Sternocleidomastoid (tissue), 1 donor: ENCODE data around the gene OBI1.

DNA sequence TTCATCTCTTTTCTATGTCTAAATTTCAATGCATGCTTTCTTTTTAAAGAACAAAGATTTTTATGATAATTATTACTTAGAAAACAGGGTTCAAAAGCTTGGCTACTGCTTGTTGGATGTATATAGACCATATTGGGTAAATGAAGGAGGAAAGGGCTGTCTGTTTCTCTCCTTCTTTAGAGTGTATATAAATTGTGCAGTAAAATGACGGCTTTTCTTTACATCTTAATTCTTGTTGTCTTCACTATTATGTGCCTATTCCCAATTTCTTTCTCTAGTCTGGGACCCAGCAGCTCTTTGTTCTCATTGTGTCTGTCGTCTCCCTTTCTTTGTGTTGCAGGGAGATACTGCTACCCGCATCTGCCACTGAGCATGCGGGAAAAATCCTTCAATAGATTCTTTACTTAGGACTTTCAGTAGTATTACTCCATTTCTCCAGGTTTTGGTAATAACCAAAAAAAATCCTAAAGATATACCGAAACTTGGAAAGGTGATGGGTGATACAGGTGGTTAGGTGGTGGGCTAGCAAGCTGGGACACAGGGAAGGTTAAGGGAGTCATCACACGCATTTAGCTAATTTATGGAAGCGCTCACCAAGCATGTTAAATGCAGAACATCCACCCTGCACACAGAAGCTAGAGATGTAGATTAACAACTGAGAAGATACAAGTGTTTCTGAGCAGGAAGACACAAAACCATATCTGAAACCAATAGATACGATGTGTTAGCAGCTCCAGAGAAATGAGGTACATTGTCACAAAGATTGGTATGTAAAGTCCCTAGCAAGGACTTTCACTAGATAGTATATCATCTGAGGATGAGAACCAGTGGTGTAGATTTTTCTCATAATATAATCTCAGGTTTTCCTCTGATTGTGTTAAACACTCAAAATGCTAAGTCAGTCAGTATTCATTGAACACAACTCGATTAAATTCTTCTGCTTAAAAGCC, 1.5 kb upstream of the SLAIN1 start:
- PRO-cap = no peak

GRCh38 chr13:77917371-77918020, 1.1 kb downstream of the EDNRB start:
- PRO-cap = no peak

- PRO-cap = no peak
Measured at GRCh38 chr13:77990967-77991571, 72.4 kb upstream of the EDNRB start.

GRCh38 chr13:78602732-78603294, 539 bp downstream of the POU4F1 start:
- PRO-cap = no peak

DNA sequence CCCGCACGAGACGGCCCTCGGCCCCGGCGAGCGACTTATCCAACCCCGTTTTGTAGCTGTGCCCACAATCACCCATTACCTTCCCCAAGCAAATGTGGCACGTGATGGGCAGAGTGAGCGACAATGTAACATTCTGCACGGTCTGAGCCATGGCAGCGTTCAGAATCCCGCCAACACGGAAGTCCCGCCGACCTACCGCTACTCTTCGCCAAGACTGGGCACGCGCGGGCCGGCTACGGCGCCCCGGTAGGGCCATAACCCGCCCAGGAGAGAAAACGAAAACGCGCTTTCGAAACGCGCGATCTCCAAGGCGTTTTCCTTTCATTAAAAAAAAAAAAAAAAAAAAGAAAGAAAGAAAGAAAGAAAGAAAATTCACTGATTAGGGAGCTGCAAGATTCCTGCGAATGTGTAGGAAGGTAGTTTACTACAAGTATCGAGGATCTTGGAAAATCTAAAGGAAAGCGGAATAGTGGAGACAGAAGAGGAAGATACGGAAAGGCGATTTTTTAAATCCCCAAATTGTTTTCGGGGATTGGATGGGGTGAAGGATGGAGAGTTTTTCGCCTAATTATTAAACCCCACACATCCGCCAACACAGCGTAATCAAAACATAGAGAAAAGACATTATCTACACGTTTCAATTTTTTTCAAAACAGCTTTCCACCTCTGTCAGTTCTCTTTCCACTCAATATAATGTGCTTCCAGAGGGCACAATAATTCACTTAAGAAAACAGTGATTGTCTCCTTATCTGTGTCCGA, at the start of gene OBI1:
Gene OBI1 (minus strand): TSS at position 186 of the 759 bp plus-strand sequence.
- PRO-cap = unidirectional peak, minus-strand start at position 200 of the sequence

DNA sequence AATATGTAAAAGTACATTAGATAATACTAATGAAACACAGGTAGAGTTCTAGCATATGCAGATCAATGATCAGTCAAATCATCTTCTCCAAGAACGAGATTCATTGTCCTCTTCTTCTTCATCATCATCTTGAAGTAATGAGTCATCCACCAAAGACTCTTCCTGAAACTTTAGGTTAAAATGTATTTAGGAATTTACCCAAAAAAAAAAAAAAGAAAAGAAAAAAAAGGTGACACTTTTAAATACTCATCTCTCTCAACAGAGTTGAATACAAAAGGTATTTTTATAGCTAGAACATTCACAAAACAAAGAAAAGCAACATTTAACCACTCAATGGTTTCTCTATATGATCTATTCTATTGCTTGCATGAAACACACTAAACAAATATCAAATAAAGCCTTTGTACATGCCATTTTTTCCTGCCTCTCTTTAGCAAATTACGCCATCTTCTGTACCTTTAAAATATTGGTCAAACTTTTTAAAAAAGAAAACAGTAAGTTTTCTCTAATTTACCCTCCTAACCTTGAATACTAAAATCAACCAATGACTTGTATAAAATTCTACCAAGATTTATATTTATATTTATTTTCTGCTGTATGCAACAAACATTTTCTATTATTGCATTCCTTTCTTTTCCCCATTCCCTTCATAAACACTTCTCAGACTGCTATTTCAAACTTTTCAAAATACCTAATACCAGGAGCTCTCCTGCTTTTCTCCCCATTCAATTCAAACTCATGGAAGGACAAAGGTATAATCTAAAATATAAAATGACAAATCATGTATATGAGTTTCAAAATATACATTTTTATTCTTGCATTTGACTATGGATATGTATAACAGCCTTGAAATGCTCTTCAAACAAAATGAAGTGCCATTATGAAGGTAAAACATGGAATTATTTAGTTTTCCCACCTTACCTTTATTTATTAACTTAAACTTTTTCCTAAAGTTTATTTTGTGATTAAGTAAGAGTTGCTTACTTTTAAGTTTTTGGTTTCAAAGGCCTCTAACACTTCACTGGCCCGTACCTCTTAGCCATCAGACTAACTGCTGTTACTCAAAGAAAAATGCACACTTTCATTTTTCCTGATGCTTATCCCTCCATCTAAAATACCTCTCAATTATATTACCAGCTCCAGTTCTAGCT, 85.1 kb downstream of the RBM26 start:
- PRO-cap = no peak

DNA sequence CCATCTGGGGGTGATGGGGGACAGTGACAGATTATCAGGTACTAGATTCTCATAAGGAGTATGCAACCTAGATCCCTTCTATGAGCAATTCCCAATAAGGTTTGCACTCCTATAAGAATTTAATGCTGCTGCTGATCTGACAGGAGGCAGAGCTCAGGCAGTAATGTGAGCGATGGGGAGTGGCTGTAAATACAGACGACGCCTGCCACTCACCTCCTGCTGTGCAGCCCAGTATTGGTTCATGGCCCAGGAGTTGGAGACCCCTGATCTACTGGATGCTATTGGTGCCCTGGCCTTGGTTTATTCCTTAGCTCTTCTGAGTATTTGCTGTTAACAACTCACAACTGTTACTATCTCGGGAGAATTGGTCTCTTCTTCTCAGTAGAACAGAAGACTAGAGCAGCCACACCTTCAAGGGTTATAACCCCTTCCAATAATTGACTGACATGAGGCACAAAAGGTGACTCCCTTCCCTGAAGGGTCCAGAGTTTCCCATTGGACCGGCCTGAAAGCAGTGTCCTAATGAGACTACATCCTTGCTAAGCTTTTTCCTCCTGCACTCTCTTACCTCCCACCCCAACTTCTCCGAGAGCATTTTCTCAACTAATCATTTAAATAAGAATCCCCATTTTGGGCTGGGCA, 35.0 kb upstream of the RBM26 start:
- PRO-cap = no peak

DNA sequence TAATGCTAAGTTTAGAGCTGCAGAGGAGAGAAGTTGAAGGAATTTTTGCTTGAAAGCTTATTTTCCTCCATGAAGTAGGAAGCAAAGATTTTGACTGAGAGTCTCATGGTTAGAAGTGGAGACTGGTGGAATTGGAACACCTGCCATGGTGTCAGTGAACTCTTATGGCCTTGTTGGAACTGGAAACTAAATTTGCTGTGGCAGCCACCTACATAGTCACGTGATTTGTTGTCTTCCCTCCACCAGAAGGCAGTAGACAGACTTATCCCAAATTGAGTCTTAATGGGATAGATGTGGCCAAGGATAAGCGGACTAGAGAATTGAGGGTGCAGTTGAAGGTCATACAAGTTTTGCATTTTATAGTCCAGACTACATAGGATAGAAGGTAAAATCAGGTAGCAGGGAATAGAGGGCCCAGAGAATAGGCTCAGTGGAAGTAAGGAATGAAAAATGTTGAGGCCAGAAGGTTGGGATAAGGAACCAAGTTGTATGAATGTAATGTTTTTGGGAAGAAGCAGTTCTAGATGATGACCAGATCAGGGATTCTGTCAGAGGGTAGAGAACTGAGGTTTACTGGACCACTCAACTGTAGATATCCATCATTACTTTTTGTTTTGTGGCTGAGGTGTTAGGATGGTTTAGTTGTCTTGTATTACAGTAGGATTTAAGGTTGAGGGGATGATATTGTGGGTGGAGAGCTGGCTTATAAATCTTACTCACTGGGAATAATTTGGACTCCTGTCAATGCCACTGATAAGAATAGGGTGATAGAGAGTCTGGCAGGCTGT, 22.3 kb downstream of the NDFIP2 start:
- PRO-cap = no peak

DNA sequence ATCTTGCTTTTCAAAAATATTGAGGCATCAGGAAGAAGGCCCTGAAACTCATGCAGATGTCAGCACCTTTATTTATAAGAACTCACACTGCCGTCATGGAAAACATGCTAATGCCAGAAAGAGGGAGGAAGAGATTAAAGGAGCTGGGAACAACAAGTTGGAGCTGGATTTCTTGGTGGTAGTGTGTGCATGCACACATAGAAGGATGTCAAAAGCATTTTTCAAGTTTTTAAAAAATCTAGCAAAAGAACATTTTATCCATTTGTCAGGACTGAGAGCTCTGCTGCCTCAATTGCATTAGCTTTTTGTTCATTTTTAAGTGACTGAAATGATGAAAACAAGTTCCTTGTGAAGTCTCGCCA, 342.5 kb downstream of the SPRY2 start:
- PRO-cap = no peak

- PRO-cap = no peak
Measured at GRCh38 chr13:80173242-80173574, 167.7 kb downstream of the SPRY2 start.

GRCh38 chr13:80334561-80335188, 6.3 kb downstream of the SPRY2 start:
- PRO-cap = no peak

DNA sequence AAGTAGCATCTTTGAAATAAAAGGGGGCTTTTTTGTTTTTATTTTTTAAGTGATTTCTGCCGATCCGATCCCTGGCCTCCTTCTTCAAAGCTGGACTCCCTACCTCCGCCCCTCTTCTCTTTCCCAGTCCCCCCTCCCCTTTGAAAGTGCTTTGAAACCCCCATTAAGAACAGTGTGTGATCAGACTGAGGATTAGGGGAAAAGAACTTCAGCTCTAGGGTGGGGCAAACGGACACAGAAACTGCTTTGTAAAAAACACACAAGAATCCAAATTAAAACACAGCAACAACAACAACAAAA, 1.4 kb downstream of the SPRY2 start:
- PRO-cap = no peak

- PRO-cap = no peak
Measured at GRCh38 chr13:81340159-81340980, 999.4 kb upstream of the SPRY2 start.

DNA sequence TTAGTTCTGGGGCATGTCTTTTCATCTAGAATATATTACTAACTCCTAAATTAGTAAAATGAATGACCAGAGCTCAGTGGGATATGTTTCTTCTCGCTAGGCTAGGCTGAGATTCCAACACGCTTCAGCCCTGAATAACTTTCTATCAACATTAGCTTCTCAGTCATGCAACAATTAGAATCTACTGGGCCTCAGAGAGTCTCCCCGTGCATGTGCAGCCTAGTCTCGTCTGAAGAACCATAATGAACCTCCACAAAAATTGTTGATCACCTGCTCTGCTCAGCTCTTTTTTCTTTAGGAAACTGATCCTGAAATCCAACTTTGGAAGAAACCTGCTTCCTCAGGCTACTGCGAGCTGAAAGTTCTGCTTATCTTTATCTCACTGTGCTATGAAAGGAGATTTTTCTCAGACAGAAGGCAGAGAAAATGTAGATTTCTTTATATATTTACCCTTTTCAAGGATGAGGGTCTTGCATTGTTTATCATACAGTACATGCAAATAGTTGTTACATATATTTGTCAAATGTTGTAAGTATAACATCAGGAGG, 327.5 kb downstream of the SLITRK1 start:
- PRO-cap = no peak

- PRO-cap = no peak
Measured at GRCh38 chr13:89402146-89402608, 1731.0 kb downstream of the SLITRK5 start.

DNA sequence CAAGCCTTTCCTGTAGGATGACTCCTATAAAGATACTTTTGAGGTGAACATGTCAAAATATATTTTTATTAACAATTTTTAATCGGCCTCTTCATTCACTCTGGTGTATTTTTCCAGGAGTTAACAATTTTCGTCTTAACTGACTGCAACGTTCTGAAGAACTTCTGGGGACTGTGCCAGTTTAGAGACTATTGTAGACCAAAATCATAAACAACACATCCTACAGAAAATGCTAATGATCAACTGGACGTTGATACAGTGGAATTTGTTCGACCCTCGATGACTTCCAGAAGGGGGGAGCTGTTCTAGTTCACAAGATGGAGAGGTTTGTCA, 264.0 kb upstream of the GPC5 start:
- PRO-cap = no peak

DNA sequence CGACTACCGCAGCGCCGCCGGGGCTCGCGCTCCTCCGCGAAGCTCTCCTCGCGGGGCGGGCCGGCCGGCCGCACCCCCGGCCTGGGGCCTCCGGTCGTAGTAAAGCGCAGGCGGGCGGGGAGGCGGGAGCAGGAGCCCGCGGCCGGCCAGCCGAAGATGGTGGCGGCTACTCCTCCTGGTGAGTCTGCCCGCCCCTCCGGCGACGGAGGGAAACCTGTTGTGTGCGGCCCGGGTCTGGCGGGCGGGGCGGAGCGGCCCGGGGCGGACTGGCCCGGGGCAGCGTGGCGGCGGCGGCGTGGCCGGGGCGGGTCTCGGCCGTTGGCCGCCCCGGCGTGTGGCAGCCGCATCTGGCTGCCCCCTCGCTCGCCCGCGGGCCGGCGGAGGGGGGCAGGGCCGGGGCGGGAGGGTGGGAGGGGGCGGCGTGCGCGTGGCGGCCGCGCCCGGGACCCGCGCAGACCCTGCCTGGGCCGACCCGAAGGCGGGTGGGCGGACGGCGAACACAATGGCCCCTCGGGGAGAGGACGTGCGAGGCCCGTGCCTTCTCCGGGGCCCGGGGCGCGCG, 50.6 kb upstream of the GPC5 start:
- PRO-cap = no peak

GRCh38 chr13:91351514-91352499, 46.6 kb upstream of the GPC5 start:
- PRO-cap = no peak

GRCh38 chr13:91361771-91362412, 36.5 kb upstream of the GPC5 start:
- PRO-cap = no peak

DNA sequence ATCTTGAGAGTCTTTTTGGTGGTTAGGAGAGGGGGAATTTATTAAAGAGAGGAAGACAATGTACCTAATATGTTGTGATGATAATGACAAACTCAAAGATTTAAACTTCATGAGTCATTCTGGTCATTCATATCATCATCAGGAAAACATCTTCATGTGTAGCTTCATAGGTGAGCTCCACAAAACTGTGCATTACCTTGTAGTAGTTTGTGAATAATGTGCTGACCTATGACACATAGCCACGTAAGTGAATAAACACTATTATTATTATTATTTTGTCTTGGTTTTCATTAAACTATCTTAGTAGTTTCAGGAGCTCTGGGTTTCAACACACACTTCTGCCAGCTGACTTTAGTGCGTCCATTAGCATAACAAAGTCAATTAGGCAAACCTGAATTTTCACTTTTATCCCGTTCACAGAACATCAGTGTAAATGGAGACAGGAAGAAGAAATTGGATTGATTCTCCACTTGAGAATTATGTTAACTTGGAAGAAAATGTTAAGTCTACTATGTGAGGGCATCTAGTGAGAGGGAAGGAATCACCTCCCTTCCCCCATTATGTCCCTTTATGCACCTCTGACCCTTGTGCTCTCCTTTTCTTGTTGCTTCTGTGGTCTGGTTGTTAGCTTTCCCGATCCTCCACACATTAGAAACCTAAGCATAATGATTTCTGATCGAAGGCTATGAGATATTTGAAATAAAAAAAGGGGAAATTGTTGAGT, 820 bp upstream of the GPC6 start:
- PRO-cap = no peak